ENCODE measurements around a stretch of chr9.

GRCh38 chr9:94908917-94909430 is 182.5 kb downstream of the AOPEP start:
- PRO-cap, result no peak

GRCh38 chr9:94909431-94910253 is 183.1 kb downstream of the AOPEP start:
- PRO-cap, result no peak

DNA sequence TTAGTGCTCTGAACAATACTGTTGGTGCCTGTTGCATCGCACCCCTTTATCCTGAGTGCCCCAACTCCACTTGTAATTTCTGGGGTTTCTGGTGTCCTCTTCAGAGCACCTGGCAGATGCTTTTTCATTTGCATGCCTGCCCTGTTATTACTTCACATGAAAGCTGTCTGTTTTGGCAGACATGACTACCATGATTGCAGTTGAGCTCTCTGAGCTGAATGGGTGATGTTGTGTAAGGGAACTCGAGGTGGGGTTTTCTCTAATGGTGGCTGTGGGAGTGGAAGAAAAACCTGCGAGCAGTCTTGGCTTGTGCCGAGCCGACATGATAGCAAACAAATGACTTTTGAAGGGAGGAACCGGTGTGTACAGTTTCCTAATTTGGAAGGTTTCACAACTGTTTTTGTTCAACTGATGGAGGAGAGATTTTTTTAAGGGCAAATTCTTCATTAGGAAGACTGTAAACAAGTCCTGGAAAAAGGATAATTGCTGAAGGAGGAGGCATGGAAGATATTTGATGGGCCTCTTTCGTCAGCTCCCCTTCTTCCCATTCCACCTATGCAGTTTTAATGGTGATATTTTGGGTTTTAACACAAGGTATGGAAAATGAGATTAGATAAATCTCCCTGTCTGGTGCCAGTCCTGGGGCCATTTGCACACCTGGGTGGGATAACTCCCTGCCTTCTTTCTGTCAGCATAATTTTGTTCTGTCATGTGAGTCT is 196.3 kb downstream of the AOPEP start:
- PRO-cap, result no peak

DNA sequence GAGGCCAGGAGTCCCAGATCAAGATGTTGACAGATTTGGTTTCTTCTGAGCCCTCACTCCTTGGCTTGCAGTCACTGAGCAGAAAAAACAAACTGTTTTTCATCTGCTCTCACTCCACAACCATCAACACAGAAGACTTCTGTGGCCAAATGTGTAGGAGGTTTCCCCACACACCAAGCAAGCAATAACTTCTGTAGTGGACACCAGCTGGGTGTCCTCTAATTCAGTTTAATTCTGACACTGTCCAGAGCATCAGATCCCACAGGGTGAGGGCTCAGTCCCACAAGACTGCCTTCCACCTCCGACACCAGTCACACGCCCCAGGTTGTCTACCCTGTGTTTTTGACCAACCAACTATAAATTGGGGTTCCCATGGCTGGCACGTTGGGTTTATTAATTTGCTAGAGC is 209.9 kb downstream of the AOPEP start:
- PRO-cap, result no peak

DNA sequence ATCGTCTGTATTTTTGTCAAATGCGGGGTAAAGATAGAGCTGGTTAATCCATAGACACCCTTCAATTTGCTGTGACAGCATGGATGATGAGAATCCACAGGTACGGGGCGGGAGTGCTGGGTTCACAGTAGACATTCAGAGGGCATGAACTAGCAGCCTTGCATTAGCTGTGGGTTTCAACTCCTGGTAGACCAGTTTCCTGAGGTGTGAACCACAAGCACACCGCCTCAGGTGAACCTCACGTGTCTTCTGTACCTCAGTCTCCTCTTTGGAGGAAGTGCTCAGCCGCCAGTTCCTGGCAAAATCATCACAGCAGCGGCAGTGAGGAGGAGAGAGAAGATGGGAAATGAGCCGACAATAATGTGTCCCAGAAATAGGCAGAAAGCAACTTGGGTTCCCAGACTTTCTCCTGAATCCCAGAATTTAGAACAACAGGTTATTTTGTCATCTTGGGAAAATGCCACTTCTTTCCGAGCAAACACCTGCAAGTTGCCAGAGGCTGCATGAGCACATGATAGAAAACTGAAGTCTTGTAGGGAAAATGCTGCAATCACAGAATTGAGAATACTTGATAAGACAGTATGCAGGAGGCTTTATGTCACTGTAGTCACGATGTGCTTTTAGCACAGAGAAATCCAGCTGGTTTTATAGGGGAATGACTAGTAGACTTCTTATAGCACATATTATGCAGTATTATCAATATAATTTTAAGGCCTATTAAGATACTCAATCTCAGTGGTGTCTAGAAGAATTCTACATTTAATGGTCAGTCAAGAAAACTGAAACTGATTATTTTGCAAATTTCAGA is 258.5 kb downstream of the AOPEP start:
- PRO-cap, result no peak

GRCh38 chr9:95025556-95026400 is 291.7 kb downstream of the FANCC start:
- PRO-cap, result no peak

- PRO-cap, result no peak
Observed at GRCh38 chr9:95037921-95038261, 279.6 kb downstream of the FANCC start.

DNA sequence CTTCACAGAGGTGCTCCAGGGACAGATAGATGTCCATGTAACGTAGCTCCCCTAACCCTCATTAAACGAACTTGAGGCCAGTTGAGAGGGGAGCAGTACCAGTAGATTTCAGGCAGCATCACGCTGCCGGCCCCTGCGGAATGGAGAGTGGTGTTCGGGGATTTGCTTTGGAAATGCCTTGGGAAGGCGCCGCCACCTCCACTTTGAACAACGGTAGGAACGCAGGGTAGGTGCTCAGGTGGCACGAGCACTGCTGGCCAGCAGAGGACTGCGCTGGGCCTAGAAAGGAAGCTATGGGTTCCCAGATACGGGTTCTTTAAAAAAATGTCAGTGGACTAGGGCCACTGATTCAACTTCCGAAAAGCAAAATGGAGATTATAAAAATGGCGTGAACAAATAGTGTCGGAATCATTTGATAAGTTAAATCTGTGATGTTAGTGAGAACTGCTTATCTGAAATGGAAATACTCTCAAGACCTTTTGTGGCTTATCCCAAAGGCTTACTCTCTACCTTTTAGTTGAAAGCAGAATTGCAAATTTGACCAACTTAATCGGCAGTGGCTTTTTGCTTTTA is 271.7 kb downstream of the FANCC start:
- PRO-cap, result no peak

DNA sequence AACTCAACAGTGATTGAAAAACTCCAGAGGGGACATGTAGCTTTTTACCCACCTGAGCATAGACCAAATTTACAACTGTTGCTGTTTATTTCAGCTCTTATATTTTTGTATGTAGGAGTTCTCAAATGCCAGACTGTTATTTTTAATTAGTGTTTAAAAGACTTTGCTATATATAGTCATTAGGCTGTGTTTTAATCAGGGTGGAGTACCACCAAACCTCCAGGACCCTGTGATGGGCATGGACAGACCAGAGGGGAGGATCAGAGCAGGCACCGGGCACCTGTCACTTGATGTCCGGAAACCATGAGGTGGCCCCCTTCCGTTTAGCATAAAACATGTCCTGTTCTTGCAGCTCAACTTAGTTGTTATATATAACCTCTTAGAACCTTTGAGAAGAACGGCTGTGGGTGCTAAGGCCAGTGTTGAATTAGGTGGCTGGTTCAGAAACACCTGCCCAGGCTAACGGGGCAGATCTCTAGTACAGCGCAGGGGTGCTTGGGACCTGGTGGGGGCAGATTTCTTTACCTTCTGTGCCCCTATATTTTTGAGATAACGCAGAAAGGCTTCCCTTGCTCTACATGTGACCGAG is 255.6 kb downstream of the FANCC start:
- PRO-cap, result no peak

DNA sequence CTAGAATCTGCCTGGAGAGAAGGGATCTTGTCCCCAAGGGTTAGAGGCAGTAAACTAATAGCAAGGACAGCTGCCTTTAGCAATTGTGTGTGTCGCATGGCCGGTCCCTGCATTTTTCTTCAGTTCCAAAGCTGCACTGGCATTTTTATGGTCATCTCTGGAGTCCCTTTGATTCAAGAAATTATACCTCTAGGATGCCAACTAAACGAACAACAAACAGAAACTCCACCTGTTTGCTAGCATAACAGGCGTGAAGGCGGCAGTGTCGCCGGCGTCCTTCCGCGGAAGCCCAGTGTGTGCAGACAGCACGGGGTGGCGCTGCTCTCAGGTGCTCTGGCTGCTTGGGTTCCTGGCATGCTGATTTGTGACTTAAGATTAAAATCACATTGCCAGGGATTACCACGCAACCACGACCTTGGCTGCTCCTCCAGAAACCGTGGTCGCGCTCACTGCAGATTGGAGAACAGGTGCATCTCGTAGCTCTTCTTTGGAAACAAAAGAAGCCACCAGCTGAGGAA is 232.6 kb downstream of the FANCC start:
- PRO-cap, result unidirectional peak, plus-strand start at position 381 of the sequence

DNA sequence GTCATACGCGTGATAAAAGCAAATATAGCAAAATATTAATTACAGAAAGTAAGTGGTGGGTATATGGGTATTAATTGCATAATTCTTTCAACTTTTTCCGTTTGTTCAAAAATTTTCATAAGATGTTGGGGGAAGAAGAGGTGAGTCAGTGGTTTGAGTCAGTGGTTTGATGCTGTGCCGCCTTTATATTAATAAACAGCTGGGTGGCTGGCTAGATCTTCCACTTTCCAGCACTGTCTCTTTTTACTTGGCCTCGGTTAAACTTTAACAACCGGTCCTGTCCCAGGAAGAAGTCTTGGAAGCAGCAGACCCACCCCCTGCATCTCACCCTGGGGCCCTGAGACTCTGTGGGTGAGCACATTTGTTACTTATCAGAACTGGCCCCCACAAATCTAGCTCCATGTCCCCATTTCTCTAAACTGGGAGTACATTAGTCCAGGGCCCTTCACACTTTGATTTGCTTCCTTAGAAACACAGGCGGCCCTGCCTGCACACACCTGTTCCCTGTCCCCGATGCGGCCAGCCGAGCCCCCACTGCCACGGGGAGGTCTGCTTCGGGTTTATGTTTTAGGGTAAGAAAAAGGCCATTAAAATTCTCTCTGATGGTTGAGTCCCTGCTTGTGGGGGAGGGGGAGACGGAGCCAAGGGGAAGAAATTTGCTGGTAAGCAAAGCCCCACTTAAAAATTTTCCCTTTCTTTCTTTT is 83.0 kb downstream of the PTCH1 start:
- PRO-cap, result no peak

DNA sequence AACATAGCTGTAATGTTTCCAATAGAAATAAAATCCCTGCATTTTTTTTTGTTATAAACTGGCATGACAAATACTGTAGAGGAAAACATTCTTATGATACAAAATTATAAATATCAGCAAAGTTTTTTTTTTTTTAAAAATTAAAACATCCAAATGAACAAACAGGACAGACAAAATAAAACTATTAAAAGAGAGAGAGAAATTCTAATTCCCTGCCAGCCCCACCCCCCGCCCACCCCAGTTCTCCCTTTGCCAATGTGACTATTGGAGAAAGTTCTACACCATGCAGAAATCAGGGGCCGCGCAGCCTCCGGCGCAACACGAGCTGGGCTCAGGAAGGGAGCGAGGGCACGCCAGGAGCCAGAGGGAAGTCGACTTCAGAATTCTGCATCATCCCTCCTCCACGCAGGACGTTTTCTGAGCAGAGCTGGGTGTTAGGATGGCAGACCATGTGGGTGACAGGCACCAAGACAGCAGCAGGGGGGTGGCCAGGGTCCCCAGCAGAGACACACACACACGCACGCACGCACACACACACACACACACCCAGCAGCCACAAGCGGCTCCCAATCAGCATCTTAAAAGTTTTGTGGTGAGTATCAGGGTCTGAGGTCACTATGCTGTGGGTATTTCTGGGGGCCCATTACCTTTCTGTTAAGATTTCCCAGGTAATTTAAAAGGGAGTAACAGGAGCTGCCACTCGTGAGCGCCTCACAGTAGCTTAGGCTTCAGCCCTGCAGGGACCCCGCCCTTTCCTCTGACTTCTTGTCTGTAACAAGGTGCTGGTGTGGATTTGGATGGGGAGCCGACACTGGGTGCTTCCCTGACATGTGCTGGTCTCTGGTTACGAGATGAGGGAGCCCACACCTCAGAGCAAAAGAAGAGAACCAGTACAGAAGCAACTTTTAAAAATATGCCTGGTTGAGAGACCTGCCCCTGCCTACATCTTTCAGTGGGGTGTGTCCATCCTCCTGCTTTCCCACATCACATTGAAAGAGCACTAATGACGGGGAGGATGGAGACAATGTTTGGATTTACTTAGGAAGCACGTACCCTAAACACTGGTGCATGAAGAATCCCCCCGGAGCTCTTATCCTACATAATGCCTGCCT is 64.7 kb downstream of the PTCH1 start:
- PRO-cap, result no peak

GRCh38 chr9:95478302-95478721 is 30.8 kb downstream of the PTCH1 start:
- PRO-cap, result no peak

GRCh38 chr9:95501162-95501701 is 7.8 kb downstream of the PTCH1 start:
- PRO-cap, result no peak

DNA sequence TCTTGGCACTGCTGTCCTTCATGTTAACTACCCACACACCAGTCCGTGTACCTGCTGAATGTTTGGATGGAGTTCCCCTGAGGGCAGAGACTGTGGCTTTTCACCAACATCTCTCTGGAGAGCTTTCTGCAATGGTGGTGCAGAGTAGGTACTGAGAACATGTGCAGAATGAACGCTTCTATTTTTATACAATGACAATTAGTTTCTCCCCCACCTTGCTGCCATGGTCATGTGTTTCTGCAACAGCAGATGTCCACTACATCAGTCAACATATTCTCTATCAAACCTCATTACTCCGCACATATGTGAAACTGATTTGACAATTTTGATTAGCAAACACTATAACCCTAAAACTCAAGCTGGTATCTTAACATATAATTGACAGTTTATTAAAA is 6.8 kb downstream of the PTCH1 start:
- PRO-cap, result no peak

- PRO-cap, result bidirectional peak, plus-strand start at chr9:95506188, minus-strand start at chr9:95505873
Observed at GRCh38 chr9:95505458-95506311, 3.4 kb downstream of the PTCH1 start.

- PRO-cap, result no peak
Observed at GRCh38 chr9:95772307-95773352, 102.9 kb upstream of the ERCC6L2 start.

DNA sequence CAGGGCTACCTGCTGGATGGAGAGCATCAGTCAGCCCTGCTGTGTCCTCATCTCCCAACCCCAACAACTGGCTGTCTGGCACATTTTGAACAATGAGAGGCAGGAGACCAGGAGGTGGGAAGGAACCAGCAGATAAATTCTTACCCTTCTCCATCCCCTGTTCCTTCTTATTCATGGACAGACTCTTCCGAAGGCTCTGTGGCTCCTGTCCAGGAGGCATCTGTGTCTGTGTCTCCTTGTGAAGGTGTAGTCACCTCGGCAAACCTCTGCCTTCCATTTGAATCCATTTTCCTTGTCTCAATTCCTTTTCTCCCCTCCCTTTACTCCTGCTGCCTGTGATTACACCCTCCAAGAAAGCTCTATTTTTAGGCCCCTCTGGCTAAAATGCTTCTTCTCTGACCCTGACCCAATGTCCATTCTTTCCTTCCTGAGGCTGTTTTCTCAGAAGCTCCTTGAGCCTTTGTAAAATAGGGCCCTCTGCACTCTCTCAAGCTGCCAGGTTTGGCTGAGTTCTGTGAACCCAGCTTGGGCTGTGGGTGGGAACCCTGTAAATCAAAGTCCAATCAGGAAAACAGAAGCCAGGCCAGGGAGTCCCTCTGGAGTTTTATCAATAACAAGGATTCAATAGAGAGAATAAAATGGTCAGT is 43.9 kb upstream of the ERCC6L2 start:
- PRO-cap, result no peak

DNA sequence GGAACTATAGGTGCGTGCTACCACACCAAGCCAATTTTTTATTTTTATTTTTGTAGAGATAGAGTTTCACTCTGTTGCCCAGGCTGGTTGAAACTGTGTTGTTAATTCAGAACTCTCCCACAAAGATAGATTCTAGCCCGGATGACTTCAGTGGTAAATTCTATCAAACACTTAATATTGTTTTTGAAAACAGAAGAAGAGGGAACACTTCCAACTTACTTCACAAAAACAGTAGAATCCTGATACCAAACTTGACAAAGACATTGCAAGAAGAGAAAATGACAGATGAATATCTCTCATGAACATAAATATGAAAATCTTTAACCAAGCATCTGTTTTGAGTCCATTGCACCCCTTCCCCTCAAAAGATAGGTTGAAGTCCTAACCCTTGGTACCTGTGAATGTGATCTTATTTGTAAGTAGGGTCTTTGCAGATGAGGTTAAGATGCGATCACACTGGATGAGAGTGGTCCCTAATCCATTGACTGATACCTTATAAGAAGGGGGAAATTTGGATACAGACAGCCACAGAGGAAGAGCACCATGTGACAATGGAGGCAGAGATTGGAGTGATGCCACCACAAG is 85.4 kb downstream of the ERCC6L2 start:
- PRO-cap, result no peak

- PRO-cap, result no peak
Observed at GRCh38 chr9:96061160-96062097, 185.9 kb downstream of the ERCC6L2 start.

Data from left cardiac atrium (tissue), 1 donor.